ENCODE measurements around the genes ADAMTS4 and NR1I3.

DNA sequence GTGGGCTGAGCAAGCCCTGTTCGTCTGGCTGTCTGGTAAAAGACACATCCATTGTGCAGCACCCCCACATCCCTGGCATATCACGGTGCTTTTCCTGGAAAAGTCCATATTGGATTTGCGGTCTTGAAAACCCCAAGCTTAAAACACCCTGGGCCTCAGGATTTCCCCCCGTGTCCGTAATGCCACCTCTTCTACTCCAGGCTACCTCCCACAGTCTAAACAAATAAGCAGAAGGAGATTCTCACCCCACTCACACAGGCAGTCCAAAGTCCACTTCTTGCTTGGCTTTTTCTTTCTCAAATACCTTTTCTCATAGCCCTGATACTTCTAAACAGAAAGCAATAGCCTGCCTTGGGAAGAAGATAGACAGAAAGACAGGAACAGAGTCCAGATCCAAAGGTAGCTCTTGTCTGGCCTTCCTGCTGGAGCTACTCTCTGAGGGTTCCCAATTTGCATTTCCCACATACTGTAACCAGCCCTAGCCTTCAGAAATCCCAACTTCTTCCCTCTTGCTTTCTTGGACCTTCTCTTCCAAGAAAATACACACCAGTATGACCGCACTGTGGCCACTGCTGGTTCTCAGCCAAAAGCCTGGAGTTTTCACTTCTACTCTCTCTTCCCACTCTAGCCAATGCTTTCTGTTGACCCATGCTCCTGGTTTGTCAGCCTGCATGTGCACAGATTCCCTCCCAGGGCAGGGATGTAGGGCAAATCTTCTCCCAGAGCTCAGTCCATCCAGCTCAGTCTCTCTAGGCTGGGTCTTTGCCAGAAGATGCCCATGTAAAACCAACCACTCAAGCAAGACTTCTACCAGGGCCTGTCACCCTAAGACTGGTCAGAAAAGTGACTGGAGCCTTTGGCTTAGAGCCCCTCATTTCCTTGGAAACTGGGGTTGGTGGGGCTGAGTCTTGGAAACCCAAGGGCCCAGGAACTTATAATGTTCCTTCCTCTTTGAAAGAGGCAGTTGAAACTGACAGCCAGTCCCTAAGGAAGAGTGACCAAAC lies 773 bp downstream of the SLAMF1 start:
- RRBS: no CpG with 5 or more reads among the region's 6 CpGs

DNA sequence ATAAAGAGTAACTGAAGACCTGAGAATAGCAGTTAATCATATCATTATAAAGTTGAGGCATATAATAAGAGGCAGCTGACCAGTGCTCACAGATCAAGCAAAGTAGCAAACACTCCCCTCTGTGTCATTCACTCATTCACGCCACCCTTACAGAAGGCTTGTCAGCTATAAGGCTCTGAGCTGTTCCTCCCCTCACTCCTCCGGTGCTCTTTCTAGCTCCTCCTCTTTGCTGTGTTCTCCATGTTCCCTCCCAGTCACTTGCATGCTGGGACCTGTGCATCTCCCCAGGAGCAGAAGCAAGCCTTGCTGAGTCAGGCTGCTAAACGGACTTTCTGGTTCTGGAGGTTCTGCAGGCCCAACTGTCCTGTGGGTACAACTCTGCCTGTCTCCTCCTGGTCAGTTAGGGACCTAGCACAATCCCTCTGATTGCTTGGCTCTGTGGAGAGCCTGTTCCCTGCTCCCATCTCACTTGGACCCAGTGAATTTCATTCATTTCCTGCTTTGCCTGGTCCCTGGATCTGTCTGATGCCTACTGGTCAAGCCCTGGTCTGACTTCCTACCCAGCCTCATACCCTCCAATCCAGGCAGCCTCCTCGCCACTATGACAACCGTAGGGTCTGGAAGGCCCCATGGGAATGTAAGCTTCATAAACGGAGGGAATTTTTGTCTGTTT lies 28.2 kb upstream of the LY9 start:
- RRBS: no CpG with 5 or more reads among the region's 6 CpGs

GRCh38 chr1:160781933-160782649 lies 13.9 kb upstream of the LY9 start:
- RRBS: no CpG with 5 or more reads among the region's 9 CpGs

DNA sequence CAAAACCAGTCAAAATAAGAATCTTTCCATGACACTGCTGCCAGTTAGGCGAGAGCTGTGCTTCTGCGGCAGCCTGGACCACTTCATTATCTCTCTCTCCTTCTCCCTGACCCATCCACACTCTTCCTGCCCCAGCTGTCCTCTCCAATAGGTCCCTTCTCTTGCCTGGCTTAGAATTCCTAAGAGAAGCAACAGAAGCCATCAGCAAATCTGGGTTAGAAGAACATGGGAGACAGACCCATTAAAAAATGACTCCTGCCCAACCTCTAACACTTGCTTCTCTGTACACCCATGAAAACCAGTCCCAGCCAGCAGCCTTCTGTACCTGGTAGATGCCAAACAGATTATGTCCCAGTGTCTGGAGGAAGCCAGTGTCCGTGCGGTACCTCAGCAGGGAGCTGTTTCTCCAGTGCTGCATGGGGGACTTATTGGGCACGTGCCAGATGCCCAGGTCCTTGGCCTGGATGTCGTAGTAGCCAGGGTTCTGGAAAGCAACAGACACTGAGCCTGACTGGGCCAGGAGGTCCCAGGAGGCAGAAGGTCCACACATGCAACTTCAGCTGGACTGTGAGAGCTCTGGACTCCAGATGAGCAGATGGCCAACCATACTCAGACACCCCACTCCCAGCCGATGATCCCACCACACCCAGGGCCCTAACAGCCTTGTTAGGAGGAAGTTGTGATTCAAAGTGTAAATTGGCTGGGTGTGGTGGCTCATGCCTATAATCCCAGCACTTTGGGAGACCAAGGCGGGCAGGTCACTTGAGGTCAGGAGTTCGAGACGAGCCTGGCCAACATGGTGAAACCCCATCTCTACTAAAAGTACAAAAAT lies 3.9 kb downstream of the ITLN1 start:
- RRBS: no CpG with 5 or more reads among the region's 10 CpGs

DNA sequence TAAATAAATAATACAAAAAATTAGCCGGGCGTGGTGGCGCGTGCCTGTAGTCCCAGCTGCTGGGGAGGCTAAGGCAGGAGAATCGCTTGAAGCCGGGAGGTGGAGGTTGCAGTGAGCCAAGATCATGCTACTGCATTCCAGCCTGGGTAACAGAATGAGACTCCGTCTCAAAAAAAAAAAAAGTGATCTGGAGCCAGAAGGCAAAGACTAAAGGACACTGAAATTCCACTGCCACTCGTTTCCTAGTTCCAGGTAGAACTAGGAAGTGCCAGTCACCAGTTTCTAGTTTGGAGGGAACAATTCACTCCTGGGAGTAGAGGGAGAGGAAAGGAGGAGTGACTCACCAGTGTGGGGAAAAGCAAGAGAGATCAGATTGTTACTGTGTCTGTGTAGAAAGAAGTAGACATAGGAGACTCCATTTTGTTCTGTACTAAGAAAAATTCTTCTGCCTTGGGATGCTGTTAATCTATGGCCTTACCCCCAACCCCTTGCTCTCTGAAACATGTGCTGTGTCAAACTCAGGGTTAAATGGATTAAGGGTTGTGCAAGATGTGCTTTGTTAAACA lies 4.4 kb downstream of the F11R start:
- RRBS: no CpG with 5 or more reads among the region's 8 CpGs

GRCh38 chr1:161018164-161018903 lies 2.6 kb downstream of the F11R start:
- RRBS: no CpG with 5 or more reads among the region's 2 CpGs

DNA sequence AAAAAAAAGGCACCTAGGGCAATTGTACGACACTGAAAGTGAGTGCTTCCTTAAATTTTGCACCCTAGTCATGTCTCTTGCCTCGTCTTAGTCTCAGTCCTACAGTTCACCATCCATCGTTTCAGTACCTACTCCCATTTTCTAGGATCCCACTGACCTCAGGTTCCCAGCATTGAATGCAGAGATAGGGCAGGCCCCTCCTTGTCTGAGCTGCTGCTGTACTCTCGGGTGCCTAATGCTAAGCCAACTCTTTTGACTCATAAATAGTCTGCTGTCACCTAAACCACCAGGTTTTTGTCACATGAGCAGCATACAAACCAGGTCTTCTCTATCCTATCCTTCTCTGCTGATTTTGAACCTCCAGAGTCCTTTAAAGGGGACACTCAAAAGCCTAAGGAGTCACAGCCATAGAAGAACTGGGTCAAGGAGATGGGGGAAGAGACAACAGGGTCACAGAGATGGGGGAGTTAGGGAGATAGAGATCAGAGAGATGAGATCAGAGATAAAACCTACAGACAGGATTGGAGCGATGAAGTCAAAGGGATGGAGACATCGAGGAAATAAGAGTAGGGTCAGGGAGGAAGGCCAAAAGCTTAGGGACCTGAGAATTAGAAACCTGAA lies 2.9 kb downstream of the ARHGAP30 start:
- RRBS: no CpG with 5 or more reads among the region's 6 CpGs

DNA sequence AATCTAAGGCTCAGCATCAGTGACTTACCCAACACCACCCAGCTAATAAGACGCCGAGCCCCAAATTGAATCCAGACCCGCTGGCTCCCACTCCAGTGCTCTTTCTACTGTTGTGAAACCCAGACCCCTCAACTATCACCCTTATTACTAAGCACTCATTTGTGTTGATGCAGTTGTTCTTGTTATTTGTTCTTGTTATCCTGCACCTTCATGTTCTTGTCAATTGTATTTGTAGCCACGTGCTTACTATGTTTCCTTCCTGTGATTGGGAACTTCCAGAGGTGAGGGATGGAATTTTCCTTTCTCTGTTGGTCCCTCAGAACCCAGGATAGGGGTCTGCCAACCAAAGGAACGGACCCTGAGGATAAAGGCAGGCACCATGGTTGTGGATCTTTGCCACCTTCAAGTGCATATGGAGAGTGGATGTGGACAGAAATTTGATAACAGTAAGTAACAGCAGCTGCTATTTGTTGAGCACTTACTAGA lies 9.6 kb downstream of the ADAMTS4 start:
- RRBS: no CpG with 5 or more reads among the region's 5 CpGs

GRCh38 chr1:161193501-161193941 lies 5.3 kb downstream of the ADAMTS4 start:
- RRBS: no CpG with 5 or more reads among the region's 10 CpGs

DNA sequence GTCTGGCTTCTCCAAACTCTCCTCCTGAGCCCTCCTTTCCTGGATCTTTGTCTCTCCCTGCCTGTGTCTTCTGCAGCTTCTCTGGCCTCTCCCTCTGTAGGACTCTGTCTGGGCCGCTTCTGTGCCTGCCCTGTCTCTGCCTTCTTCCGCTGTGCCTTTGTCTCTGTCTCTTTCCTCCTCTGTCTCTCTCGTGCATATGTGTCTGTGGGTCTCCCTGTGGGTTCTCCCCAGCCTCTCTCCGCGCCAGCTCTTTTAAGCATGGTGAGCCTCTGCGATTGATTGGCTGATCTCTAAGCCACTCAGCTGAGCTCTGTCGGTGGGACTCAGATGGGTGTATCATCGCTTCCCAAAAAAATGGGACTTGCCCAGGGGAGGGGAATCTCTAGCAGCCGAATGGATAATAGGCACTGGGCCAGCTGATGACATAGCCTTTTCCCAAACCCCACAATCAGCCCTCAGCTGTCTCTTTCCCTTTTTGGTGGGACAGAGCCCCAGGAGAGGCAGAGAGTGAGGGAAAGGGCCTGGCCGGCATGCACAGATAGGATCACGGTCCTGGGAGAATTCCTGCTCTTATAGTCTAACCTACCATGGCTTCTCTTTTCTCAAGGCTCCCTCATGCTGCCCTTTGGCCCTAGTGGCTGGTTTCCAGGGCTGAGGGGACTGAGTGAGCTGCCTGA lies at the start of gene ADAMTS4:
Gene ADAMTS4, minus strand, starts transcription at position 228 of the 677 bp plus-strand sequence.
- RRBS: no CpG with 5 or more reads among the region's 11 CpGs

DNA sequence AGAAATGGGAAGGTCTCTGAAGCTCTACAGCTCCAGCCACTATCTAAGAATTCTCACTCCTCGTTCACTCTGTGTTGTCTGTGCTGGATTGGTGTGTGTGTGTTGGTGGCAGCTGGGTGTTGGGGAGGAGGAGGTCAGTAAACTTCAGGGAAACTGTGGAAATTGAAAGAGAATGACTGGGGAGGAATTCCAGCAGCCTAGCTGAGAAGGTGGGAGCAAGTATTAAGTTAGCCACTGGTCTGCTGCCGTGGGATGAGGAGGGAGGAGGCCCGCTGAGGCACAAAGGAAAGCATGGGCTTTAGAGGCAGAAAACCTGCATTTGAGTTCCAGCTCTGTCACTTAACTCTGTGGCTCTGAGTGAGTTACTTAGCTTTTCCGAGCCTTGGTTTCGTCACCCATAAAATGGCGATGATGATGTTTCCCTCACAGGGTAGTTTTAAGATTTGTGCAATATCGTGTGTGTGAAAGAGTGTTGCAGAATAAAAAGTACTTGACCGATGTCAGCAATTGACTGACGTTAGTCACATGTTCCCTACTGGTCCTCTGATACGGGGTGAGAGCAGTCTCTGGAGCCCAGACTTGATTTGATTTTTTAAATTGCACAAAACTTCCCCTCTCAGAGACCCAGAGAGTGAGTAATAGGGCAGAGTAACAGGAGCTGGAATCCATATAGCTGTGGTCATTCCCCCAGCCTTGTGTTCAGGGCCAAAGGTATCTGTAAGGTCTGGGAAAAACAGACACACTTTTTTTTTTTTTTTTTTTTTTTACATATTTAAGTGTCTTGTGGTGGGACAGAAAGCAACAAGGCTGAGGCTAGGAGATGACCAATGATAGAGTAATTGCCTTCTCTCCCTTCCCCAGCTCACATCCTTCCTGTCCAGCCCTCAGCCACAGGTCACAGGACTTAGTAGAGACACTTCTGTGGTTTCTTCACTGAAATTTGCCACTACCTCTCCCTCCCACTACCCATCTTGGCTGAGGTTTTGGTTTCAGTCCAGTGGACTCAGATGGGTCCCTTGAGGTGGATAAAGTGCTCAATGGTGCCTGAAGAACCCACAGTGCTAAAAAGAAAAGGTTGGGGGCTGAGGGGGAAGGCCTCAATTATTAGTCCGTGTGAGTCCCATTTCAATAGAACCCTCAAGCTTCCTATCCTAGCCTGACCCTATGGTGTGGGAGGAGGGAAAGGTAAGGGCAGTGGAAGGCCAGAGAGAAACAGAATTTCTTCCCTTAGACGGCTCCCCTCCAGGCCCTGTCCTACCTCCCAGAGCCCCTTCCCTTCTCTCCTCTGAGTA lies 2.0 kb downstream of the FCER1G start:
- RRBS: no CpG with 5 or more reads among the region's 12 CpGs

GRCh38 chr1:161222133-161222830 lies 1.1 kb downstream of the APOA2 start:
- RRBS: no CpG with 5 or more reads among the region's 4 CpGs

GRCh38 chr1:161237963-161238462 lies at the start of gene NR1I3:
Gene NR1I3 (minus strand): TSS chr1:161238203.
- RRBS: no CpG with 5 or more reads among the region's 5 CpGs

DNA sequence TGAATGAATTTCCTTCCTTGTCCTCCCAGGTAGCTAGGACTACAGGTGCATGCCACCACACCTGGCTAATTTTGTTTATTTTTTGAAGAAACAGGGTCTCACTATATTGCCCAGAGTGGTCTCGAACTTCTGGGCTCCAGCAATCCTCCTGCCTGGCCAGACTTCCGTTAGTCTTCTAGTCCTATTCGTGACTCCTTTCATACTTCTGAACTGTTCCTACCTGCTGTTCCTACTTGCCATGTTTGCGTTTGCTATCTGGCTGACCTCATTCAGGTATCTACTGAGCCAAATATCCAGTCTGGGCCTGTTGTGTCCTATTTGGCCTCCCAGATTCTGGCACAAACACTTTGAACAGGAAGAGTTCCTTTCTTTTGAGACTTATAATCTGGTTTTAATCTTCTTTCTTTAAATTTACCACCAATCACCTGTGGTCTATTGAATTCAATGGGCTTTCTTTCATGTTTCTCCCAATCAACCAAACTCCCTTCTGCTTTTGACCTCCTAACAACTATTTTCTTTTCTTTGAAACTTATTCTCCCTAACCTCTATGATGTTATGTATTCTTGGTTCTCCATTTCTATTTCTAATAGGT lies 6.9 kb upstream of the NR1I3 start:
- RRBS: no CpG with 5 or more reads among the region's 4 CpGs

DNA sequence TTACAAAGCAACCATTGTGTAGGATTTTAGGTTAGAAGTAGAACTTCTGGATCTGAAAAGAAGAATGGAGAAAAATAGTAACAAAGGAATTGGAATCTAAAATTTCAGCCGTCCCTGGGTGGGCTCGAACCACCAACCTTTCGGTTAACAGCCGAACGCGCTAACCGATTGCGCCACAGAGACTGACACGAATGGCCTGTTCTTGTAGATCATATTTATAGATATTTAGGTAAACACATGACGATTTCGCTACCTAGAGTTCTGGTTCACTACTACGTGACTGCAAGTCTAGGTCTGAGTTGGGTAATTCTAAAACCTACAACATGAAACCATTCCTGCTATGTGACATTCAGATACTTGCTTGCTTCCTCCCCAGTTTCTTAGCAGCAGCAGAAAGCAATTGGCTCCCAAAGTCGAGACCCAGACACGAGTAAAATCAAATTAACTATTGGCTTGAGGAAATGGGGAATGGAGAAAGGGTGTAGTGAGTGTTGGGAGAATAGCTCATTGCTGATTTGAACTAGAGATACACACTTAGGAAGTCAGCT lies 60.4 kb upstream of the CFAP126 start:
- RRBS: no CpG with 5 or more reads among the region's 14 CpGs

- RRBS: no CpG with 5 or more reads among the region's 5 CpGs
Observed at GRCh38 chr1:161487209-161487931, 17.9 kb upstream of the FCGR2A start.

DNA sequence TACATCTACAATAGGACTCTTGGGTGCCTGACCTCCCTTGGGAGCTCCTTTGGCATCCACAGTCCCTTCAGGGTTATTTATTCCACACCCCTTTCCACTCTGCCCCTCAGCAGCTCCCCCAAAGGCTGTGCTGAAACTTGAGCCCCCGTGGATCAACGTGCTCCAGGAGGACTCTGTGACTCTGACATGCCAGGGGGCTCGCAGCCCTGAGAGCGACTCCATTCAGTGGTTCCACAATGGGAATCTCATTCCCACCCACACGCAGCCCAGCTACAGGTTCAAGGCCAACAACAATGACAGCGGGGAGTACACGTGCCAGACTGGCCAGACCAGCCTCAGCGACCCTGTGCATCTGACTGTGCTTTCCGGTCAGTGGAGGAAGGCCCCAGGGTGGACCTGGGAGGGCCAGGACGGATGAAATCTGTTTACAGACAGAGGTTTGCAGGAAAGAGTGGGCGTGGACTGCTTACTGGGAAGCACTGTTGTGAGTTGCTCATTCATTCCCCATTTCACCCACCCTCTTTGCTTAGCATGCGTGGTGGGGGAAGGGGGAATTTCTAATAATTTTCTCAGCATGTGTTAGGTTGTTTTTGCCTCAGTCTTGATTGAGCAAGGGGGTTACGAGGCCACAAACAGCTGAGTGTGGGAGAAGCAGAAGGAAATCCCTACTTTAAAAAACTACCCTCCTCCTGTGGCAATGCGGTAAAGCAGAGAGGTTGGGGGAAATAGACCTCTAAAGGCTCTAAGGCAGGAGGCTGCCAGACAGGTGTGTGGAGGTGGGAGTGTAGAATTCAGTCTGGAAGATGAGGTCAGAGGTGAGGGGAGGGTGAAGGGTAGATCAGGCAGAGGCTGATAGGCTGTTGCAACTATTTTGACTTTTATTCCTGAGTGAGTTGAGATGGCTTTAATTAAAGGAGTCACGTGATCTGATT lies 1.2 kb downstream of the FCGR2A start:
- RRBS: no CpG with 5 or more reads among the region's 15 CpGs

GRCh38 chr1:161739697-161740409 lies 9.7 kb upstream of the DUSP12 start:
- RRBS: no CpG with 5 or more reads among the region's 9 CpGs

DNA sequence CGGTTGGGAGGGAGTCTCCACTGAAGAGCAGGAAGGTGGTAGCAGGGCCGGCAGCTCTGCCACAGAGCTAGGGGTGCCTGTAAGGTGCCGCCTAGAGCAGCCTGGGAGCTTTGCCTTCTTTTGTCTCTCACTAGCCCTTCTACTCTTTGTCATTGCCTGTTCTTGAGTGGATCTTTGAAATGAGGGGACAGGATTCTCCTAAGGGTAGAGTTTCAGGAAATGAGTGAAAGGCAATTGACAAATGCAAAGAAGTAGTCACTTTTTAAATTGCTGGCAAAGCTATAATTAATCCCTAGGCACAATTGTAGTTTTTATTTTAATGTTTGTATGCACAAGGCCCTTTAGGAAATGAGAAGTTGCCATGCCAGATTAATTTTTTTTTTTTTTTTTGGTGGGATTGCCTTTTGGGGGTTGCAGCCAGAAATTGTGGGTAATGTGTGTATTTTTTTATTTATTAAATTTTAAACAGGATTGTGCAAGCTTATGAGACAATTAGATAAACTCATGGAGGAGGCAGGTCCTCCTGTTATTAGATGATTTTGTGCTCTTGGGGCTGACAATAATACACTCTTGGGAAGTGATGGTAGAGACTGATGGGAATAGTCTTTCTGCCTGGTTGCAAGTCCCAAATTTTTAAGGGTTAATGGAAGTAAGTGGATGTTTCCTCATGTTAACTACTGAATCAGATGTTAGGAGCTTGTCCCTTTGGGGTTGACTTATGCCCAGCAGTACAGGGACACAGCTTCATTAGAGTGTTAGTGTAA lies 62.3 kb downstream of the OLFML2B start:
- RRBS: no CpG with 5 or more reads among the region's 3 CpGs

All from GM12892 (cell line).